AG09319 (cell line): ENCODE measurements around the gene HERC3.

DNA sequence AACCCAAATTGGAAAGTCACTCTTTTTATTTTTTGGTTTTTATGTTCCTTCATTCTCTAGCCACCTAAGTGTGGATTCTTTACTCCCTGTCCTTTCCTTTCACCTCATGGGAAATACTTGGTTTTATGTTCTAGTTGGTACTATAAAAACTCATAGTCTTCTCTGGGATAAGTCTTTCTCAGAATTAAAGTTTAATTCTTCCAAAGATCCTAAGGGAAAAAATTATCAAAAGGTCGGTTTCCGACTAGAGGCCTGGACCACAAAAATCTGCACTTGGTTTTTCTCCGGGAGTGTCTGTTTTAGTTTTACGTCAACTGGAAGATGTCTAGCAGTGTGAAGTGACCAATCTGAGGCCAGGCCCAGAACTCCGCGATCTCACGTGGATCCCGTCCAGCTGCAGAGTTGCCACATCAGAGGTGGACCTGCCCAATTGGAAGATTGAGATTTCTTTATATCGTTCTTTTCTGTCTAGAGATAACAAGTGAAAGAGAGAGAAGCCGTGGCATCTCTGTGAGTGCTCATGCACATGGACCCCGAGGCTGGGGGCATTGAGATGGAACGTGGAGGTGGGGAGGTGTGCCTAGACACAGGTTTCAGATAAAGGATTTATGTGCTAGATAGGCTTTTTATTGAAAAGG lies 115.7 kb downstream of the AFF1 start:
- RRBS: no CpG with 5 or more reads among the region's 12 CpGs

GRCh38 chr4:87114838-87115395 lies 105.5 kb downstream of the KLHL8 start:
- RRBS: no CpG with 5 or more reads among the region's 15 CpGs

GRCh38 chr4:87119667-87120346 lies 100.6 kb downstream of the KLHL8 start:
- RRBS: no CpG with 5 or more reads among the region's 7 CpGs

- RRBS: no CpG with 5 or more reads among the region's 3 CpGs
These were observed 98.7 kb downstream of the KLHL8 start for GRCh38 chr4:87121664-87122151.

- RRBS: no CpG with 5 or more reads among the region's 3 CpGs
These were observed 44.4 kb downstream of the HSD17B13 start for GRCh38 chr4:87278260-87278800.

DNA sequence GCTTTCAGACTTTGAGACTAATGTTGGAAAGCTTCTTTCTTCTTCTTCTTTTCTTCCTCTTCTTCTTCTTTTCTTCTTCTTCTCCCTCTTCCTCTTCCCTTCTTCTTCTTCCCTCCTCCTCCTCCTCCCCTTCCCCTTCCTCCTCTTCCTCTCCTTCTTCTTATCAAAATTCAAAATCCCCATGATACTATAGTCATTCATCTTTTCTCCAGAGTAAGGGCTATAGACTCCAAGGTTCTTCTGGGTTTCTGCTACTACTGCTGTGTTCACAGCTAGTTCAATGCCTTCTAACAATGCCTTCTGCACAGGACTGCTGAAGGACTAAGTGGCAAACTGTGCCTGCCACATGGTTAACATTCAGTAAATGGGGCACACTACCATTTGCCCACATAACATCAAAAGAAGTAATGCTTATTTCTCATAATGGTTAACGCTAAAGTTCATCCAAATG lies 11.8 kb upstream of the HSD17B13 start:
- RRBS: no CpG with 5 or more reads among the region's 1 CpG

- RRBS: no CpG with 5 or more reads among the region's 9 CpGs
These were observed 47.0 kb downstream of the NUDT9 start for GRCh38 chr4:87469285-87469936.

GRCh38 chr4:87520133-87520991 lies 8.8 kb downstream of the SPARCL1 start:
- RRBS: no CpG with 5 or more reads among the region's 6 CpGs

- RRBS: no CpG with 5 or more reads among the region's 4 CpGs
These were observed 2.1 kb downstream of the SPARCL1 start for GRCh38 chr4:87526877-87527698.

- RRBS: no CpG with 5 or more reads among the region's 6 CpGs
These were observed 66.3 kb downstream of the DMP1 start for GRCh38 chr4:87716221-87716932.

- RRBS: no CpG with 5 or more reads among the region's 5 CpGs
These were observed 2.5 kb downstream of the PKD2 start for GRCh38 chr4:88009963-88010253.

- RRBS: under 1% methylated on average over 20 of the region's 67 CpGs
These were observed at the start of gene HERC3 for GRCh38 chr4:88592221-88592802. TSS of gene HERC3 (plus strand) at chr4:88592480.

GRCh38 chr4:88773572-88774576 lies 76.2 kb upstream of the NAP1L5 start:
- RRBS: no CpG with 5 or more reads among the region's 2 CpGs

GRCh38 chr4:89249612-89249899 lies 58.0 kb downstream of the GPRIN3 start:
- RRBS: no CpG with 5 or more reads among the region's 4 CpGs

- RRBS: no CpG with 5 or more reads among the region's 9 CpGs
These were observed 57.6 kb downstream of the GPRIN3 start for GRCh38 chr4:89249900-89250434.

DNA sequence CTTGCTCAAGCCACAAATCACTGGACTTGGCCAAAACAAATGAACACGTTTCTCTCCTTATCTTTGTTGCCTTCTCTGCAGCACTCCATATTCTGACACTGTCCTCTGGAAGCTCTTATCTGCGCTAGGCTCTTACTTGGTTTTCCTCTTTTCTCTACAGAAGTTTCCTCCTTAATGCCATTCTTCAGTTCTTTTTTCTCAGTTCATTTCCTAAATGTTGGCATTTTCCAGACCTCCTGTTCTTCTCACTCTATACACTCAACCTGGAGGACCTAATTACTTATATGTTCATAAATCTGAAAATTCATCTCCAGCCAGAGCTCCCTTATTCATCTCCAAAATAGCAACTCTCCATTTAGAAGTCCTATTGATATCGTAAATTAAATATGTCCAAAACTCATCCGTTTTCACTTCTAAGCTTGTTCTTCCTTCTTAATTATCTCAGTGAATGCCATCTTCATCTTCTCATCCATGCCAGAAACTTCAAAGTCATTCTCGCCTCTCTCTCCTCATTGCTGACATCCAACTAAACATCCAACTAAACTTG lies 27.9 kb downstream of the GPRIN3 start:
- RRBS: no CpG with 5 or more reads among the region's 5 CpGs

- RRBS: no CpG with 5 or more reads among the region's 4 CpGs
These were observed 14.5 kb downstream of the GPRIN3 start for GRCh38 chr4:89292999-89293641.

DNA sequence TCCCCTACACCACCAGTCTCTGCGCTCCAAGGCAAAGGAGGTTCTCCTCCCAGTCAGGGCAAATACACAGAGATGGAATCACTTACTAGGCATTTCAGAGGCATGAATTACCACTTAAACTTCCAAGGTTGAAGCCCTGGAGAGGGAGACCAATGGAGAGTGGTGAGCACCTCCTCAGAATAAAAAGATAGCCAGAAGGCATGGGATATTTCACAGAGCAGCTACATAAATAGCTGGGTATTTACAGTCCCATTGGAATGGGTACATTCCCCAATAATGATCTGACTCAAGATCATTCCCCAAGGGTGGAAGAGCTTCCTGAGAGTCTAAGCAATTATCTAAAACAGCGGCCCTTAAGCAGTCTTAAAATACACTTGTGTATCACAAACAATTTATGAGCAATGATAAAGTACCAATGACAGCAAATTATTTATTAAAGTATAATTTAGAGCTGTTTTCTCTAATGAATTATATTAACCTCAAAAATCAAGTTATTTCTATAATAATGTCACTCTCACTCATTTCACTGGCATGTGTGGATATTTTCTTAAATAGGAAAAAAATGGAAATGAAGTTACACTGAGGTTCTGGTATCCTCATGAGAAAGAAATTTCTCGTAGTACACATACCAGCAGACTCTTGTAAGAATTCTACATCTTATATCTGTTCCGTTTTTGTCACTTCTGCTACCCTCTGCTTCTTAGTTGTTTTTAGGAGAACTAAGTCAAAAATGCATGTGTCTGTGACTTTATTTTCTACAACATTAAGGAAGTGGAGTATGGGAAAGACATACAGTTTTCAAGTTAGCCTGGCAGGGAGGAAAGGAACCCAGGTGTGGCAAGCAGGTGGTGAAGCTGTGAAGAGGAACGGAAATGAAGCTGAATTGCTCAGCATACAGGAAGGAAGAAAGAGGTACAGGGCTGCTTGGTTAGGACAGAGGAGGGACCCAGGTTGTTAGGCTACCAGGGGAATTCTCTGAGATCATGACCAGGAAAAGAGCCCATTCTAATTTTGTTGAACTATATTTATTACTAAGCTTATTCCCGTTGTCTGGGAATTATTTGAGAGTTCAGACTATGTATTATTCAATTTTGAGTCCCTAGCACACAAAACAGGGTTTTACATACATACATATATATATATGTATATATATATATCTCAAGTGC lies 9.7 kb downstream of the GPRIN3 start:
- RRBS: no CpG with 5 or more reads among the region's 6 CpGs

- RRBS: no CpG with 5 or more reads among the region's 9 CpGs
These were observed 1.2 kb upstream of the SNCA start for GRCh38 chr4:89838051-89838607.